GM12892 (cell line): ENCODE data around the genes PRLR and UGT3A1.

DNA sequence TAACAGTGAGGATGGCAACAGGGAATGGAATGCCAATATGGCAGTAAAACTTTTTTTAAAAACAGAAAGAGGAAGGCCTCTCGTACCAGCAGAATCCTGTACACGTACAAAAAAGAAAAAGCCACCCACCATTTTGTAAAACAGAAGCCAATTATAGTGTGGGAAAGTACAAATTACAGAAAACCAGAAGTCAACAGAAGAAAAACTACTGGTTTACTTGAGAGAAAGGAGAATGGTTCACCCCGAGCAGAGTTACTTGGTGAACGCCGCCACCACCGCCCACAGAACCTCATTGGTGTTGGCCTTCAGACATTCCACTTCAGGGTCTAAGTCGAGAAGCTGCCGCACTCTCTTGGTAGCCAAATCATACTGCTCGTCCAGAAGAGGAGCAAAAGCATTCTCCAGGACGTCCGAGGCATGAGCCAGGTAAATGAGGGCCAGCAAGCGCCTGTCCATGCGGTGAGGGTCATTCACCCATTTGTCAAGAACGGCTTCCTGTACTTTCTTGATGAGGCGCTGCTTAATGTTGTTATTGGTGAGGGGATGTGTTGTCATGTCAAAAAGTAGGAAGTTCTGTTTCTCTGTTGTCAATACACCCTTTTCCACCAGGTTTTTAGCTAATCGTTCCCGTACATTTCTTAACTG lies 48.0 kb downstream of the GOLPH3 start:
- RRBS: no CpG with 5 or more reads among the region's 17 CpGs

GRCh38 chr5:32168512-32169237 lies 5.4 kb downstream of the GOLPH3 start:
- RRBS: no CpG with 5 or more reads among the region's 12 CpGs

GRCh38 chr5:32221775-32222131 lies 47.6 kb upstream of the GOLPH3 start:
- RRBS: no CpG with 5 or more reads among the region's 6 CpGs

DNA sequence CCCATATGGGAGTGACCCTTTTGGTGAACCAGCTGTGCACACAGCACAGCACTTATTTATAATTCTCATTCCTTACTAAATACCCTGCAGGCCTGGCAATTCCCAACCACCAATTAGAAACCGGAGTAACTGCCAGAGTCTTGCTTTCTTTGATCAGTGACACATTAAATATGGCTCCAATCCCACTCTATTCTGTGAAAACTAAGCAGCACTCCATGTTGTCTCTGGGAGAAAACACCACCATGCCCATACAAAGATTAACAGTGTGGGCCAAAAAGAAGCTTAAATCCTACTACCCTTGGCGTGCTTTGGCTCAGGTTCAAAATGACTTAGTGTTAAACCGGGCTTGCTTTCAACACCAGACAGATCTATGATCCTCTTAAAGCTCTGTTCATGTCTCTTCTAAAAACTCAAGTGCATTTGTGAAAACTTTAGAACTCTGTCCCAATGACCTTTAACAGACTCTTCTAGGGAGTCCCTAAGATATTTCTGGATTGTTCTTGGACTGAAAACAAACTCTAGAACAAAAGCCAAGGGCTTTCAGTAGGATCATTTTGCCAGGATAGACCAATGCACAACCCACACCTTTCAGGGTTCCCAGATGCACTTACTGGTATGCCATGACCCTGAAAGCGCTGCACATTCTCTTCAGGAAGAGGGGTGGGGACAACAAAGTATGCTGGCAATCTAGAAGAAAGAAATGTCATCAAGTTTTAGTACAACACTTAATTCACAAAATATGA lies 57.5 kb downstream of the MTMR12 start:
- RRBS: no CpG with 5 or more reads among the region's 4 CpGs

GRCh38 chr5:32388452-32388776 lies 56.1 kb downstream of the ZFR start:
- RRBS: no CpG with 5 or more reads among the region's 5 CpGs

DNA sequence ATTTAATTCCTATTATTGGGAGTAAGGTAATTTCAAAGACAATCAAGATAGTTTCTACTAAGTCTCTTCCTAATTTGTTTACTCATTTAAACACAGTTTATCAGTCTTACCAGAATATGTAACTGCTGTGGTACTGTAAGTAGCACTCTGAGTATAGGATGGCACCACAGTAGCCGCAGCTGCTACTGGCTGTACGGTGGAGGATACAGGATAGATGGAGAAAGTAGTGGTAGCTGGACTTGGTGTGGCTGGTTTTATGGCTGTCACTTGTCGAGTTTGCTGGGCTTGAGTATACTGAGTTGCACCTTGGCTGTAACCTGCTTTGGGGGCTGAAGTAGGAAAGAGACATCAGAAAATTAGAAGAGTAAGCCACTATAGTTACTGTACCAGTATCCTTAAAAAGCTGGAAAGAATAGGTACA lies 29.7 kb downstream of the ZFR start:
- RRBS: no CpG with 5 or more reads among the region's 3 CpGs

- RRBS: no CpG with 5 or more reads among the region's 1 CpG
Observed at GRCh38 chr5:33239092-33239586, 201.6 kb upstream of the TARS1 start.

DNA sequence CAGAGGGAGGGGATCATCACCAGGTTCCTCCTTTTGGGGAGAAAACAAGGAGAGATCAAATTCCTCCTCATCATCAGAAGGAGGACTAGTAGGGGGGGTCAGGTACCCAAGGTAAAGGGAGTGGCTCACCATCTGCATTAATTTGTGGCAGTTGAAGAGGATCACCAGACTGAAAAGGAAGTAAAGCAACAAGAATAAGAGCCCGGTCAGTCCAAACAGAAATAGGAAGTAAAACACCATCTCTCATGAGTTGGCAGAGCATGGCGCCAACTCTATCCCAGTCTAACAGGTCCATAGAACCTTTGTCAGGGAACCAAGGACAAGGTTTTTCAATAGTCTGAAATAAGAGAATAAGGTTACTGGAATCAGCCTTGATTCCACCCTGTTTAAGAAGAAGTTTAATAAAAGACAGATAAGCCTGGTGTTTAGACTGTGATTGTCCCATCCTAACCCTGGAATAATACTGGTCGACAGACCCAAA lies 189.0 kb upstream of the RAI14 start:
- RRBS: no CpG with 5 or more reads among the region's 3 CpGs

DNA sequence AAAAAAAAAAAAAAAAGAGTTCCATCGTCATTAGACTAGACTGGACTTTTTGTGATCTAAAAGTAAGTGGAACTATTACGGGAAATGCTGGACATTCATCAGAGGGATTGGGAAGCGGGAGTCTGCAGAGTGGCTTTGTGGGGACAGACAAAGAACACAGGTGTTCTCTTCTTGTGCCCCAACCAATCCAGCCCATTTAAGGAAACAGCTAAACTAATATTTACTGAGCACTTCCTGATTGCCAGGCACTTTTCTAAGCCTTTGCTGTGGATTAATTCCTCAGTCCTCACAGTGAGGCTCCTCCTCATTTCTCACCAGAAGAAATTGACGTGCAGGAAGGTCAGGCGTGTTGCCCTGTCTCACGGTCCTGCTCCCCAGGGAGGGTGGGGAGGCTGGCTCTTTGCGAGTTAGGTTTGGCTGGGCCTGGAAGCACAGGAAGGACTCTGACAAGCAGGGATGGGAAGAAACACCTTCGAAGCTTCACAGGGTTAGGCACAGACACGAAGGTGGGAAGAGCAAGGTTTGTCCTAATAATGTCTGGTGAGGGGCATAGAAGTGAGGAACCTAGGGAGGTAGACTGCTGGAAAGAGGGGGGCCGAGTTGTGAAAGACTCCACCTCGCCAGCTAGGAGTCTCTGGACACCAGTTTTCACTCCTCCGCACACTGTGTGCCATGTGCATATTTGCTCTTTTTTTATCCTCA lies 176.2 kb upstream of the RAI14 start:
- RRBS: no CpG with 5 or more reads among the region's 12 CpGs

DNA sequence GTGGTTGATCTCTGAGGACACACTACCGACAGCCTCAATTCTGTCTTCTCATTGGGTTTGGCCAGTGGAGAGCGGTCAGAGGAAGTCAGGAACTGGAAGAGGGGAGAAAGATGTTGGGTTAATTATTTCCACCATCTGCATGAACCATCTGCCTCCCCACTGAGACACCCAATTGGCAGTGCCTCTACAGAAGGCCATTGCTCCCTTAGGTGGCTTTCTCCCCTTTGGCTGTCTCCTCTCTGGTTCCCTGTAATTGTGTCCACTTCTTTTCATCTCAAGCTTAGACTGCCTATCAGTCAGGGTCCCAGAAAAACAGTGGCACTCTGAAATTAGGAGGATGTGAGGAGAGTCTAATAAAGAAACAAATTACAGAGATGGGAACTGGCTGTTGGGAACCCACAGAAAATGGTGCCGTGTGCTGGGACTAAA lies 154.2 kb upstream of the RAI14 start:
- RRBS: no CpG with 5 or more reads among the region's 3 CpGs

DNA sequence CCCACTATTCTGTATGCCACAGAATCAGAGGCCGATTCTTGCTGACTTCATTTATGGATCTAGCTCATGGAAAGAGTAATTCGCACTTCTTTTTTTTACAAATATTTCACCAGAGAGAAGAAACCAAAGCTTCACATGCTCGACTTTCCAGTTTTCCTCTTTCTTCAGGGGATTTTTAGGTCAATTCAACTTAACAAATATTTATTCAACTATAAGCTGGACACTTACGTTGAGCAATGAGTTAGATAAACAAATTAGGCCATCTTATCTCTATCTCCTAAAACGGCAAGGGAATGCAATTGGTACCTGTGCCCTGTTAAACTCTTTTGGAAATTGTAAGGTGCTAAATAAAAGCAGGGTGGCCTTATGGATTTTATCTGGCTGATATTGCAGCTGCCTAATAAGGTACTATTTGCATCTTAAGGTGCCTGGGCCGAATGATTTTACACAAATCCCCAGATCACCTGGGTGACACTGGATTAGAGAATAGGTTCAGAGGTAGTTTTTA lies 145.0 kb upstream of the RAI14 start:
- RRBS: no CpG with 5 or more reads among the region's 6 CpGs

GRCh38 chr5:34699468-34699742 lies 43.3 kb downstream of the RAI14 start:
- RRBS: no CpG with 5 or more reads among the region's 2 CpGs

GRCh38 chr5:34756946-34757624 lies 81.9 kb upstream of the TTC23L start:
- RRBS: no CpG with 5 or more reads among the region's 17 CpGs

DNA sequence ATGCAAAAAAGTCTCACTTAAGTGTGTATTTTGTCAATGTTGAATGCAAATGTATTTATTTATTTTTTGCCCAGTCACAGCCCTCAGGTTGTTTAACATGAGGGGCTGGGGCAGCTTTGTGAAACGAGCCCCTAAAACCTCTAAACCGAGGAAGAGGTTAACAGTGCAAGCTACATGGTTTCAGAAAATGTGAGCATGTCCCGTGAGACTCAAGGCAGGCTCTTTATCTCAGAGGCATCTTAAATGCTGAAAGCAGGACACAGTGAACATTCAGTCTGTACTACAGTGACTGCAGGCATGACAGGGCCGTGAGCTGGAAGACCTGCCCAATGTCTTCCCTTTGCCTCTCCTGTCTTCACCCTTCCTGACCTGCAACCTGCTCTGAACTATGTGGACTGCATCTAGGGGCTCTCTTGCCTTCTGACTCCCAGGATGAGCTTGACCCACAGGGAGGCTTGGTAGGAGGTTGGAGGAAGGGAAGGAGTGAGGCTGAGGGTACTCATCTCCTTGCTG lies 58.3 kb downstream of the PRLR start:
- RRBS: no CpG with 5 or more reads among the region's 4 CpGs

DNA sequence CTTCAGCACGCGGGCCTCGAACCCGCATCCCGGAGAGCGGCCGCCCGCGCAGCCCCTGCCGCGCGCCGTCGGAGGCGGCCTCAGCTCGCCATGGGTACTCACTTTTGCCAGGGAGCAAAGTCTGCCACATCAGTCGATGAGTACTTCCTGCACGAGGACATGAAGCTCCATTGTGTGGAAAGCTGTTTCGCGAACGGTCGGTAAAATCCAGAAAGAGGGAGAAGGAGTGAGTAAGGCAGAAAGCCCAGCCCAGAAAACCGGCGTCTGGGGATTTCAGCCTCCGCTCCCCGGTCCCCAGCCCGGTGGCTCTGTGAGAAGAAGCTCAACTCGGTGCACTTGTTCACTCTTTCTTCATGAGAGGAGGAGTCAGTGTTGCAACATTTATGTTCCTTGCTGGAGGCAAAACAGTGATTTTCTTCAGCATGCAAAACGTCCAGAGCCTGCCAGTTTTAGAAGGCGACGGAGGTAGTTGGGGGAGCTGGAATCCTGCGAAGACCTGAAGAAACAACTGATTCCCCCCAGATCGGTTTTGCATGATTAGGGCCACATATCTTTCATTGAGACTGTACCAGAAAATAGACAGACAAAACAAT lies at the start of gene PRLR:
PRLR (minus strand) TSS at position 322 of the 593 bp plus-strand sequence.
- RRBS: 2% methylated on average over 5 of the region's 33 CpGs

- RRBS: no CpG with 5 or more reads among the region's 3 CpGs
Observed at GRCh38 chr5:35860073-35860517, 3.4 kb downstream of the IL7R start.

GRCh38 chr5:35990959-35991860 lies at the start of gene UGT3A1:
Gene UGT3A1, minus strand, starts transcription at chr5:35991390.
- RRBS: no CpG with 5 or more reads among the region's 26 CpGs

DNA sequence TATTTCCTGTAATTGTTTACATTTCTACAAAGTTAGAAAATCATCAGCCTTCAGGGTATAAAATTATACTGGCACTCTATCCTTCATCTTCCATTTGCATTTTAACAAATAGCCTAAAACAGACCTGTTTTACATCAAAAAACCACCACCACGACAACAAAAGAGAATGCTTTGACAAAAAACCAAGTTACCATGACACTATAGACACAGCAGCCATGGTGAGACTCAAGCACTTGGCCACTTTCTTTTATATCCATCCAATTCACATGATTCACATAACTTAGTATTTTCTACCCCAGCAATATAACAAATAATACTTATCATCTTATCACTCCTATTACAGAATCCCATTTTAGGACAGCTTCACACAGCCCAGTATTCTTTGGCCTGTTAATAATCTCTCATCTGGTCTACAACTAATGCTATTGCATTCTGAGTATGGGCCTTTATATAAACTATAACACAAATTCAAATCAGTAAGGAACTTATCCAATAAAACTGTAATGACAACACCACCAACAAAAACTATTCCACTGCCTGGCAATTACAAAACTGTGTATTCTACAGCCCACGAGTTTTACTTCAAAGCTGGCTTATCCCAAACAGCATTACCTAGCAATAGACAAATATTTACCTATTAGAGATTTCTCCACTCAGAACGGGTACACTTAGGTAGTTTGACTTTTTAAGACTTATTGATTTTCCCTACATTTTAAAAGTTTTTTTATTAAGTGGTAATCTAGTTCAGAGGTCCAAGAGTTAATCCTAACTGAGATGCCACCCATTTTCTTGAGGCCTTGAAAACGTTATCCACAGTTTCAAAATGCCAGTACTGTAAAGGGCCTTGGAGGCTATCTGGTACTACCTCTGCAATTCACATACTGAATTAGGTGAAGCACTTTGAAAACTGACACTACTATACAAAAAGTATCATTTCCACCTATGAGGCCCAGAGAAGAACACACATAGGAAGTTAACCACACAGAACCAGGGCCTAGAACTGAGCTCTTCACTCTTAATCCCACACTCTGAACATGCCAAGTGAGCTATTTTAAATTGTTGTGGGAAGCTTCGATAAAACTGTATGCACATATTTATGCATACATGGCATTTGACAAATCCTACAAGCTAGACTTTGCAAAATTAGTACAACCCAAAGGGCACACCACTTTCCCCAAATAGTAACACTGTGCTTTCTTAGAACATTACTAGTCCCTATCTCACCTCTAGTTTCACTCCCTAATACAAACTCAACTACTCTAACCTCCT lies 2.4 kb downstream of the NADK2 start:
- RRBS: no CpG with 5 or more reads among the region's 5 CpGs

DNA sequence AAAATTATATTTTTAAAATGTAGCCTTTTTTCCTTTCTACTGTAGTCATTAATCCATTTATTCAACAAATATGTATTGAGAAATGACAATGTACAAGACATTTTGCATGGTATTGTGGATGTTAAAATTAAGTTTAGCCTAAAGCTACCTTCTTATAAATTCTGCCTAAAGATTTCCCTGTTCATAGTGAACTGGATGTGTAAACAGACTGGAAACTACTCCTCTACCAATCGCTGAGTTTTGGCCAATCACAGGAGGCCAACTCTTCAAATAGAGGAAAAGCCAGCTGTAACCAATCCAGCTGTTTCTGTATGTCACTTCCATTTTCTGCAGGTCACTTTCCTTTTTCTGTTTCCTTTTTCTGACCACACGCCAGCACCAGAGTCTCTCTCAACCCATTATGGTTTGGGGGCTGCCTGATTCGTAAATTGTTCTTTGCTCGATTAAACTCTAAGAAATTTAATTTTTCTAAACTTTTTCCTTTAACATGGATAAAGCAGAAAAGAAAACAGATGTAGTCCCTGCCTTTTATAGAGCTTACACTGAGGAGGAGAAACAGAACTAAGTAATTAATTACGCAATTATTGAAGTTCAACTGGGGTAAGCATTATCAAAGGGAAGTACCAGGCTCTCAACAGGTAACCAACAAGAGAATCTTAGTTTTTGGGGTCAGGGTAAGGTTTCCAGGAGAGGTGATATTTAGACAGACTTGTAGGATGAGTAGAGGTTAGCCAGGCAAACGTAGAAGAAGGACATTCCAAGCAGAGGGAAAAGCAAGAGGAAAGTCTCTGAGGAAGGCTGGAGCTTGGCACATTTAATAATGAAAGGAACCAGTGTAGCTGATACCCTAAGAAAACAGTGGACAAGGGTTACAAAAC lies 27.7 kb downstream of the RANBP3L start:
- RRBS: no CpG with 5 or more reads among the region's 6 CpGs